ENCODE data around the genes EEF2KMT and METTL22.

GRCh38 chr16:4863635-4864183, 16.4 kb downstream of the UBN1 start:
- PRO-cap, 2 experiments, result peak in 1 of 2 experiments; most common plus-strand start chr16:4863982 (in 1)

- PRO-cap, 2 experiments, result no peak in any of the 2 experiments
Measured at GRCh38 chr16:4886878-4887359, 39.6 kb downstream of the UBN1 start.

- PRO-cap, 2 experiments, result peak in 2 of 2 experiments; most common plus-strand start chr16:5097963 (in 1); most common minus-strand start chr16:5097795 (in 2)
Measured at GRCh38 chr16:5097439-5098344, at the start of gene EEF2KMT. EEF2KMT (minus strand) TSS chr16:5097795.

GRCh38 chr16:5616127-5616562, 402.7 kb upstream of the RBFOX1 start:
- PRO-cap, 2 experiments, result no peak in any of the 2 experiments

DNA sequence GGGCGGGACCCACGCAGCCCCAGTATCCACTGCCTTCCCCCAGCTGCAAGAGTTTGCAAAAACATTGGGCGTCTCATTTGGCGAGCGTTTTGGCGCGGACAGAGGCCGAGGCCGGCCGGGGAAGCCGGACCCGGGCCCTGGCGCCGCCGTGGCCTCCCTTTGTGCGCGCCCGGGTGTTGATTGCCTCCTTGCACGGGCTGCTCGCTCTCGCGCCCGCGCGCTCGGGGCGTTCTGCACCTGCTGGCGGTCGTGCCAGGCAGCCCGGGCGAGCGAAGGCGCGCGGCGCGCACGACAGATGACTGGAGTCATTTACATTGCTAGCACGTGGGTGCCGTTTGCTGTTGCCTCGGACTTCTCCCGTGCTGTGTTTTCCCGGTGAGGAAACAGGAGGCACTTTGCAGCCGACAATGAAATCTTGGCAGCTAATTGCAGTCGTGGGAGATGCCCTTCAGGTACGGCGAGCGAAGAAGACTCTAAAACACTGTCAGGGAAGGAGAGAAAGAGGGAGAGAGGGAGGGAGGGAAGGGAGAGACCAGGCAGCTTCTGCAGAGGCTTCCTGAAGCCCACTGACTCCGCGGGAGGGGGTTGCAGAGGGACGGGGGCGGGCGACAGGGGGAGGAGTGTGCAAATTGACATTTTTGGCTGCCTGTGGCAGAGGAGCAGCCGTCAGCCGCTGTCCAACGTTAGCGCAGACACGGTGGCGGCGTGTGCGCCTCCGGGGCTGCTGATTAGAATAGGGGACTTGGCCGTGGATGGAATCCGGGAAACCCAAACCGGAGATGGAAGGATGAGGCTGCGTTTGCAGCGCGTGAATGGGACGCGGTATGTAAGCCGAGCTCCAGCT, 464.5 kb downstream of the RBFOX1 start:
- PRO-cap, 2 experiments, result no peak in any of the 2 experiments

DNA sequence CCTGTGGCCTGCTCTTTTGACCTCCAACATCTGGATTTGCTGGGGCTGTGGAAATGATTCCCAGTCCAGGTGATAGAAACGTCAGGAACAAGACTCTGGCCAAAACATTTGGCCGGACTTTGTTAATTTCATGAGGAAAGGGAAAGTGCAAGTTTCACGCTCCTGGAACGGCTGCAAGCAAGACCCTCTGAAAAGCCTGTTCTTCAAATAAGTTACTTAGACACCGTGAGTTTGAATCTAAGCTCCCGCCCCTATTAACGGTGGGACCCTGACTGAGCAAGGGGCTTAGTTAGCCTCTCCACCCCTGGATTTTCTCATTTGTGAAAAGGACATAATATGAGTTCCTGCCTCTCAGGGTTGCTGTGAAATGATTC, 42.4 kb downstream of the TMEM114 start:
- PRO-cap, 2 experiments, result no peak in any of the 2 experiments

DNA sequence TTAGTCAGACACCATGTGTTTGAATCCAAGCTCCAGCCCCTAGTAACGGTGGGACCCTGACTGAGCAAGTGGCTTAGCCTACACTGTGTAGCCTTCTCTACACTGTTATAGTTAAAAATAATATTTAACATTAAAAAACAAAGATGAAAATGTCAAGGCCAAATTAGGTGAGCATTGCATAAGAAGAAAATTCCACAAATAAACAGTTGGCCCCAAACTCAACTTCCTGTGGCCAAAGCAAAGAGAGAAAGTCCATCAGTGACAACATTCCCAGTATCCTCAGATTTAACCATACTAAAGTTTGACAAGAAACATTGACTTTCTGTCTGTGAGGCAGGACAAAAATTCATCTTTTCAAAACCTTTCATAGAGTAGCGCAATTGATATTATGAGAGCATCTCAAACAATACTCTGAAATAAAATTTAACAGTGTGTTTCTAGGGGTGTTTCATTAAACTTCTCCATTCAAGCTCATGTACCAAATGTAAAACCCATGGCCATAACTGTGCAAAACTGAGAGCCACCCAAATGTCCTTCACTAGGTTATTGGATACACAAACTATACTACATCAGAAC, 38.9 kb downstream of the TMEM114 start:
- PRO-cap, 2 experiments, result no peak in any of the 2 experiments

DNA sequence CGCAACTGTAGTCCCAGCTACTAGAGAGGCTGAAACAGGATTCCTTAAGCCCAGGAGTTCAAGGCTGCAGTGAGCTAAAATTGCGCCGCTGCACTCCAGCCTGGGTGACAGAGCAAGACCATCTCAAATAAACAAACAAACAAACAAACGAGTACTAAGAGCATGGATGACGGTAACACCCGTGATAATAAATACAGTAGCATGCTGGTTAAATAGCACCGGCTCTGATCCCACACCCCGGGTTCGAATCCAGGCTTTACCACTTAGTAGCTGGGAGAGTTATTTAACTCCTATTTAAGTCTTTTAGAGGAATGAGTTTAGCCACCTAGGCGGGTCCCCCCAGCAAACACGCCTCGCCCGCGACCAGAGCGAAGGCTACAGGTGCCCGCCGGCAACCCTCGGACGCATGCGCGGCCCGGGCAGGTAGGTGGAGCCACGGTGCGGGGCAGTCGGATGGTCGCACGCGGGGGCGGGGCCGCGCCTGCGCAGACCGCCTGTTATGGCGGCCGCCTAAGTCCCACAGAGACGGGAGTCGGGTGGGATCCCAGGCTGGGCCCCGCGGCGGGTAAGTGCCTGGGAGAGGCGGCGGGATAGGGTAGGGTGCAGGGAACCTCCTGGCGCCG, at the start of gene METTL22:
TSS of gene METTL22 (plus strand) at position 488 of the 623 bp plus-strand sequence.
- PRO-cap, 2 experiments, result peak in 2 of 2 experiments; most common plus-strand start position 497 of the sequence (in 1); most common minus-strand start position 377 of the sequence (in 1)

- PRO-cap, 2 experiments, result no peak in any of the 2 experiments
Measured at GRCh38 chr16:8626282-8626528, 4.7 kb downstream of the METTL22 start.

DNA sequence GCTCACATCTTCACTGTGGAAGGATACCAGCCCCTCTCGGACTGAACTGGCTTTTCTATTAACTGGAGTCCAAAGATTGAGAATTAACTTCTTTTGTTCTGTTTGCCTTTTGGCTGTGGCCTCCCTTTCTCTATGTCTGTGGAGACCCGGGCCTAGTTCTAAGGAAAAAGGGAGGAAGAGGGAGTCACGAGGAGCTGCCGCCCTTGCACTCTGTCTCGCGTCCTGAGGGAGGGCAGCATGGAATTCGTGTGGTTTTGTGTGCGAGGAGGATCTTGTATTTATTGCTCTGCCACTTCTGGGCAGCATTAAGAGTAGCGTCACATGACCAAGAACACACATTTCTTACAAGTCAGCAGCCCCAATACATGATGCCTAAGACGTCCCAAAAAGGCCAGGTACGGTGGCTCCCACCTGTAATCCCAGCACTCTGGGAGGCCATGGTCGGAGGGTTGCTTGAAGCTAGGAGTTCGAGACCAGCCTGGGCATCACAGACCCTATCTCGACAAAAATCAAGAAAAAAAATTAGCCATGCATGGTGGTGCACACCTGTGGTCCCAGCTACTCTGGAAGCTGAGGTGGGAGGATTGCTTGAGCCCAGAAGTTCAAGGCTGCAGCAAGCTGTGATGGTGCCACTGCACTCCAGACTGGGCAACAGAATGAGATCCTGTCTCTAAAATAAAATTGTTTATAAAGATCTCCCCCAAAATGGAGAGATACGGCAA, 23.8 kb downstream of the METTL22 start:
- PRO-cap, 2 experiments, result no peak in any of the 2 experiments

DNA sequence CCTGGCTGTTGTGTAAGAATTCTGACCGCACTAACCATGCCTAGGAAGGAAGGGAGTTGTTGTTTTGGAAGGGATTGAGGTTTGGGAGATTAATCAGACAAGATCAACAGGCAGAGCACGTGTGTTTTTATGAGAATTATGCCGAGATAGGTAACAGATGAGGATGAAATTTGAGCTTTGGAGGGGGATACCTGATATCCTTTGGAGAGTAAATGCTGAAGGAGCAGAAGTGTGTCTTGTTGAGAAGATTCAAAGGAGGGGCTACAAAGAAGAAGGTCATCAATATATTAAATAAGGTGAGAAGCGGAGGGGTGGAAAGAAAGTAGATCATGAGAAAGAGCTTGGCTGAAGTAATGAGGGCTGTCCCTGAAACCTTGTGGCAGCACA, 26.7 kb downstream of the CARHSP1 start:
- PRO-cap, 2 experiments, result peak in 2 of 2 experiments; most common plus-strand start position 92 of the sequence (in 1)

GRCh38 chr16:8962075-8963098, 1.3 kb downstream of the USP7 start:
- PRO-cap, 2 experiments, result no peak in any of the 2 experiments

DNA sequence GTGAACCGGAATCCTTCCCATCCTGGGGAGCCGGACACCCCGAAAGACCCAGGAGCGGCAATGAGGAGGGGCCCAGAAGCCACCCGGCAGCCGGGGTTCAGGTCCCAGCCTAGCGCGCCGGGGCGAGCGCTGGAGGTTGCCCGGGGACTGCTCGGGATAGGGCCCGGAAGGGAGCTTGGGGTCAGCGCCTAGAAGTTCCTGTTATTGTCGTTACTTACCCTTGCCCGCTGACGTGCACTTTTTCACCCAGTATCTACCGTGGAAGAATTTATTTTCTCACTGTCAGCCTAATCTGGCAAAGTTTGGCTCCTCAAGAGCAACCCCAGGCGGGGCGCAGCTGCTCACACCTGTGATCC, 448 bp upstream of the USP7 start:
- PRO-cap, 2 experiments, result no peak in any of the 2 experiments

DNA sequence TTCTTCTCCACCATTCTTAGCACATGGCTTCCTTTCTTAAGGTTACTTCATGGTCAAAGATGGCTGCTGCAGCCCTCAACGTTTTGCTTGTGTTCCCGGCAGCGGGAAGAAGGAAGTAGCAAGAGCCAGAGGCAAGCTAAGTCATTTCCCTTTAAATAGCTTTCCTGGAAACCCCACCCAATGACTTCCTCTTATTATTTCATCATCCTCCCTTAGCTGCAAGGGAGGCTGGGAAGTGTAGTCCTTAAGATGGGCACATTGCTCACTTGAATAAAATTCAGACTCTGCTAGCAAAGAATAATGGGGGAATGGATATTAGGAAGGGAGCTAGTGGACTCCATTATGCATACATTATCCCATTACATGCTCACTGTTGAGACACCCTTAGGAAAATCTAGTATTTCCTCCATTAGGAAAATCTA, 12.4 kb upstream of the HAPSTR1 start:
- PRO-cap, 2 experiments, result no peak in any of the 2 experiments

- PRO-cap, 2 experiments, result peak in 2 of 2 experiments; most common plus-strand start chr16:9092807 (in 1); most common minus-strand start chr16:9092695 (in 2)
Measured at GRCh38 chr16:9092170-9092869, 876 bp downstream of the HAPSTR1 start.

DNA sequence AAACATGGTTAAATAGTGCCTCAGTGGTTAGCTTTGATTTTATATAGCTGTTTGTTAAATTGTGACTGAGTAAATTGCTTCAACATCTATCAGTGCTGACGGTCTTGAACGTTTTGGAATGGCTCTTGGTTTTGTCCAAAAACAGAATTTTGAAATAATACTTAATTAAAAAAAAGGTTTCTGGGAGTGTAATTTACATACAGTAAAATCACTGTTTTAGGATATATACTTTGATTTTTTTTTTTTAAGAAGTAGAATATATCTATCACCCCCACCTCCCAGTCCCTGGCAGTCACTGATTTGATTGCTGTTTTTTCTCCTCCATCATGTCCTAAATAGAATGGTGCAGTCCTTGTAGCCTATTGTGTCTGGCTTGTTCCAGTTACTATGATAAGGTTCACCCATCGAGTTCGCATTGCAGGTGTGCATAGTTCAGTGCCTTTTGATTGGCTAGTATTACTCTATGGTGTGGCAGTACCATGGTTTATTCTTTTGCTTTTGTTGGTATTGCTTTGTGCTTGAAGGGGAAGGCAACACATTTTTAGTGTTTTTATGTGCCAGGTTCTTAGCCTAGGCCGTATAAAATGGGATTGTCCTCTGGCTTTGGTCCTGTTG, 2.9 kb downstream of the HAPSTR1 start:
- PRO-cap, 2 experiments, result no peak in any of the 2 experiments

DNA sequence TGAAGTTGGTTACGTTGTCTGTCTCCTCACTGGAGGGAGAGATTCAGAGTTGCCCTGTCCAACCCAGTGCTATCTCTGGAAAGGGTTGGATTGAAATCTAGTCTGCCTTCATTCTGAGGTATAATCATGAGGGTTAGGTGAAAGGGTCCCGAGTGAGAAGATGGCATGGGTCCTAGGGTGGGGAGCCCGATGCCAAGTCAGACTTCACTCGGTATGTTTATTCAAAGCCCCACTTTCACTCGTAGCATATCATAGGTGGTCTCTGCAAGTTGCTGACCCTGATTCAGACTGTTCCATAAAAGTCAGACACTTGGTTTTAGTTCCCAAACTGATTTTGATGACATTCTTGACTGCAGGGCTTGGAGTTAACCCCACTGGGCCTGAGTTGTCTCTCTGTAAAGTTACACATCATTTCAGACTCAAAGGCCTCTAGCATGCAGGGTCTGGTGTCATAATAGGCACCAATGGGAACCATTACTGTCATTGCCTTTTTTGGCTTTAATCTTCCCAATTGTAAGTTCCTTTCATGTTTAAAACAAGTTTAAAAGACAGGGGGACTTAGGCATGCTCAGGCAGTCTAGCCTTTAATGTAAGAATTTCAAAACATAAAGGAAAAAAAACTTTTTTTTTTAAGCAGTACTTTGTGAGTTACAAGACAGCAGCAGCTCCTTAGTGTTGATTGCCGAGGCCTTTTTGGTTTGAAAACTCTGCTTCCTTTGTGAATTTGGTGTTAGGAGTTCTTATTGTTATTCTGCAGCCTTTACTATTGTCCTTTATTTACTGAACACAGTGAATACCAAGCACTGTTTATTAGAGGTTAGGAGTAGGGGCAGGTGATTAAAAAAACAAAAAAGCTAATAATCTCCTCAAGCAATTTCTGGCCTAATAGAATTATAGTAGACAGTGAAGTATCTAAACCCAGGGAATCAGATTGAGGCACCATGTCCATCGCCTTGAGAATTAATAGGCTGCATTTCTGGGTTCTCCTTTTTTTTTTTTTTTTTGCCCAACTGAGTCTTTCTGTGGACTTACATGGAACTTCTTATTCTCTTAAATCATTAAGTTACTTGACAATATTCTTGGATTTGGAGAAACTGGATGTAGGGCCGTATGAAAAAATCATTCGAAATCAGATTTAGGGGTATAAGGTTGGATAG, 18.1 kb downstream of the HAPSTR1 start:
- PRO-cap, 2 experiments, result no peak in any of the 2 experiments

DNA sequence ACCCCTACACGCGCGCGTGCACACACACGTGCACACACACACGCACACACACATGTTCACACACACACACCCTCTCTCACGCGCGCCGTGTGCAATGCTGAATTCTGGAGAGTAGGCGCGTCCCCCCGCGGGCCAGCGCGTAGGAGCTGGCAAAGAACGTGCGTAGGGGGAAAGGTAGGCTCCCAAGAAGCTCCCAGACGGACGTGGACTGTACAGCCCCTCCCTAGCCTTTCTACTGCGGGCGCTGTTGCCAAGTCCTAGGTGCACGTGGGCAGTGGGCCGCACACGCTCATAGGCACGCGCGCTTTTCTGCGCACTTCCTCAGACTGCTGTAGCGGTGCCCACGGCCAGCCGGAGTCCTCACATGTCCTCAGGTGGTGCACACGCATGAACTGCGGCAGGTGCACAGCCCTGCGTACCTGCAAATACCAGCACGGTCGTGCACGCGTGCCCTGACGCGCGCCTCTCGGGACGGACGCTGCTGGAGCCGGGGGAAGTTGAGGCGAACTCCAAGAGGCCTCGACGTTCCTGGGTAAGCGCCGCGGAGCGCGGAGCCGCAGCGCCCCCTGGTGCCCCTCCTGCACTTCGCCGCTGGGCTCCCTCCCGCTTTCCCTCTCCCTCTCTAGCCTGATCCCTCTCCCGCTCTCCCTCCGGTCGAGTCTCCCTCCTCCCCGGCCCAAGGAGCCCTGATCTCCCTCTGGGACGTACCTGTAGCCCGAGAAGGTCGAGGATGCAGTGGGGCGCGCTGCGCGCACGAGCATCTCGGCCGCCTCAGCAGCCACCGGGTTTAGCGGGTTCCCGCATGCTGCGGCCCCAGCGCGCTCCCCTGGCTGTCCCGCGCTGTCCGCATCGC, 833 bp downstream of the GRIN2A start:
- PRO-cap, 2 experiments, result no peak in any of the 2 experiments

DNA sequence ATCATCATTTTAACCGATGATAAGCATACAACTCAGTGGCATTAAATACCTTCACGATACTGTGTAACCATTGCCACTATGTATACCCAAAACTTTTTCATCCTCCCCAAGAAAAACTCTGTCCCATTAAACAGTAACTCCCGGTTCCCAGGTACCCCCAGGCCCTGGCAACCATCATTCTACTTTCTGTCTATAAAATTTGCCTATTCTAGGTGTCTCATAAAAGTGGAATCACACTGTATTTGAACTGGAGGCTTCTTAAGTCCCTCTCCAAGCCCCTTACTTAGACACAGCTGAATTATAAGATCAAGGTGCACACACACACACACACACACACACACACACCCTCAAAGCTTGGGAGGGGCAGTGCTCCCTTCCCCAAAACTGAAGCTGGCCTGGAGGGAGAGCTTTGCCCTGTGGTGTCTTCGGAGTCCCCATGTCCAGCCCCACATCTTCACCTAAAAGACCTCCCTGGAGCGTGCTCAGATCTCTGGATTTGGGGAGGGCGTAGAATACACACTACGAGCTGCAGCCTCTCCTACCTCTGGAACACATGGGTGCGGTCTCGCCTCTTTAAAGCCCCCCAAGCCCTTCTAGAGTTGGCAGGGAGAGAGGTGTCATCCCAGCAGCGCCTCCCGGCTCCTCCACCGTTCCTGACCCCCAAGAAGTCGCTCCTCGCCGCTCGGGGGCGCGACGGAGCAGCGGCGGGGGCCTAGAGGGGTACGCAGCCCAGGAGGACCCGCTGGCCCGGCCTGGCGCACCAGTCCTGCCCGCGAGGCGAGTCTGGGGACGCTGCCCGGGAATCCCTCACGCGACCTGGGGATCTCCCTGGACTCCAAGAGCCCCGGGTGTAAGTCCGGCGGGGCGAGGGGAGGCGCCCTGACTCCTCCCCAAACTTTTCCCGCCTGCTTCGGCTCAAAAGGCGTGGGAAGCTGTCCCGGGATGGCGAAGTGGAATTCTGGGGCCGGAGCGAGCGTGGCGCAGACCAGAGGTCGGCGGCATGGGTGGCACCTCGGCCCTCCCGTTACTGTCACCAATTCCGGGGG, 680 bp downstream of the EMP2 start:
- PRO-cap, 2 experiments, result peak in 2 of 2 experiments; most common plus-strand start position 763 of the sequence (in 2); most common minus-strand start position 655 of the sequence (in 1)

DNA sequence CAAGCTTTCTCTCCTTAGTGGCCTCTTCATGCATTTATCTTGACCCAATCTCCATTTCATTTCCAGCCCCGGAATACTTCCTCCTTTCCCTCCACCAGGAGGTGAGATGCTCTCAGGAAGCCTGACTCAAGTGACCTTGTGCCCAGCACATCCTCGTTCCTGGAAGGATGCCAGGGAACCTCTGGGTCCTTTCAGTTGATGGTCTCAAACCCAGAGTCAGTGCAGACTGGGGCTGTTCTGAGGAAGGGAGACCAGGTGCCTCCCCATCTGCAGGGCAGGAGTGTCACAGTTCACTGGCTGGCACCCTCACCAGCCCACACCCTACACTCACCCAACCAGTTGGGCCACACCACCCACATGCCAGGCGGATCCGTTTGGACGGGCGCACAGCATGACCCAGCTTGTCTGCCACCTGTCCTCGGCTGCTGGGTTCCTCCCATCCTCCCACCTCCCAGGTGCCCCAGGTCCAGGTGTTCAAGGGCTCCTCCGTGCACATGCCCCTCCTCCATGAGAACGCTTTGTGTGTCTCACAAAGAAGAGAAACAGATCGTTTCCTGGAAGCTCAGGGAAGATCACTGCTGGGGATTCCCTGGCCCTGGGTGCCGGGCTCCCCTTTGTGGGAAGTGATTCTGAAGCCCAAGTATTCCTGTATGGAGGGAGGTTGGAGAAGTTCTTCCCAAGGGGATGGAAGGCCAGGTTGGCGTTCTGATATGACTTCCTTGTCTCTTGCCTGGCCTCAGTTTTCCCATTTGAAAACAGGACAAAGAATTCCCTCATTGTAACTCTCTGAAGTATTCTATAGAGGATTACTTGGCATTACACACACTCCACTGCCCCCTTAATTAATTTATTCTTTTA, 14.2 kb upstream of the EMP2 start:
- PRO-cap, 2 experiments, result no peak in any of the 2 experiments

Measured in heart right ventricle (tissue), 2 donors.